Hematopoietic multipotent progenitor cell (in vitro differentiated cells): Measurements from ENCODE around the genes SAMD13 and BCL10.

- CAGE, long polyA plus RNA: no peak
Observed at GRCh38 chr1:79322974-79323727, 316.6 kb upstream of the ADGRL4 start.

- CAGE, long polyA plus RNA: no peak
Observed at GRCh38 chr1:80045515-80045714, 1038.9 kb upstream of the ADGRL4 start.

GRCh38 chr1:80640966-80641411, 1159.7 kb upstream of the ADGRL2 start:
- CAGE, long polyA plus RNA: no peak

DNA sequence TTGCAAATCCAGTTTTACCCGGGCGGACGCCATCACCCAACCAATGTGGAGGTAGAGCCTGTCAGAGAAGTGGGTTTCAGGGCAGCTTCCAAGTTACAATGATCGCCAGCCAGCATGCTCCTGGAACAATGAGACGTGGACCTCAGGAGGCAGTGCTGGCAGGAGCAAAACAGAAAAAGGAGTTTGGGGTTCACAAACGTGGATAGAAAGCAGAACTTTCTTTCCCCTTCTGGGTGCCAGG, 488.6 kb upstream of the ADGRL2 start:
- CAGE, long polyA plus RNA: no peak

GRCh38 chr1:82972920-82973266, 1026.0 kb downstream of the TTLL7 start:
- CAGE, long polyA plus RNA: no peak

DNA sequence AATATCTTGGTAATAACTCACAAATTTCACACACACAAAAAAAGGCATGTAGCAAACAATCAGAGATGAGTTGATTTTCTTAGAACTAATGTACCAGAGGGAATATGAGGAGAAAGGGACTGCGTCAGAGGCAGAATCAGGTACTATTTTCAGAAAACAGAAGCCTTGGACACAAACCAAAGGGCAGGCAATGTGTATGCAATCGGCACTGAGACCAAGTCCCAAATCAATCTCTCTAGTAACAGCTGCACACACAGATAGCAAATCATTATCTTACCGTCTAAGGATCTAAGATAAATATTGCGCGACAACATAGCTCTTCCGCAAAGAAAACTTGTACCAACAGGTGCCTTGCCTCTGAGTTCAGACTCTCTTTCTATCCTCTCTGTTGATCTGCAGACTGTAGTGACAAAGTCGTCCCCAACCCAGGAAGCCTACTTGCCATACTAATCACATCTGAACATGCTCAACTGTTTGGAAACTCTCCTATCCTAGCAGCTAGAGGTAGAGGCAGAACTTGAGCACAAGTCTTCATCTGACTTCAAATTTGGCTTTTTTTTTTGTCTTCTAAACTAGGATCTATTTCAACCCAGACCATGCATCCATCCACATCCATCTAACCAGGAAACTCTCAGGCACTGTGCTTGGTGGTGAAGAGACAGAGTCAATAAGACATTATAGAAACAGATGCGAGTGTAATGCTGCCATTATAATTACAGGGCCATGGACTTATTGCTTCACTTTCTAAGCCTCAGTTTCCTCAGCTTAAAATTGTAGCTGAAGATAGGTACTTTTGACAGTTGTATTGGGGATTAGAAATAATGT, 22.5 kb upstream of the SAMD13 start:
- CAGE, long polyA plus RNA: no peak

- CAGE, long polyA plus RNA: start-site peak on the plus strand at chr1:84301706-84301716, 178 reads
Observed at GRCh38 chr1:84300898-84301827, at the start of gene SAMD13. SAMD13 (plus strand) TSS chr1:84301708.

GRCh38 chr1:84504185-84505073, 1.8 kb upstream of the SPATA1 start:
- CAGE, long polyA plus RNA: no peak

GRCh38 chr1:84583242-84583581, 9.0 kb upstream of the CTBS start:
- CAGE, long polyA plus RNA: no peak

- CAGE, long polyA plus RNA: no peak
Observed at GRCh38 chr1:84690990-84691492, 780 bp upstream of the SSX2IP start.

- CAGE, long polyA plus RNA: no peak
Observed at GRCh38 chr1:84893467-84893620, 338 bp upstream of the LPAR3 start.

GRCh38 chr1:85198795-85199414, 1.9 kb downstream of the SYDE2 start:
- CAGE, long polyA plus RNA: no peak

- CAGE, long polyA plus RNA: start-site peak on the minus strand at chr1:85276471-85276524, 182 reads
Observed at GRCh38 chr1:85276071-85277175, at the start of gene BCL10. BCL10 (minus strand) TSS chr1:85276632.

DNA sequence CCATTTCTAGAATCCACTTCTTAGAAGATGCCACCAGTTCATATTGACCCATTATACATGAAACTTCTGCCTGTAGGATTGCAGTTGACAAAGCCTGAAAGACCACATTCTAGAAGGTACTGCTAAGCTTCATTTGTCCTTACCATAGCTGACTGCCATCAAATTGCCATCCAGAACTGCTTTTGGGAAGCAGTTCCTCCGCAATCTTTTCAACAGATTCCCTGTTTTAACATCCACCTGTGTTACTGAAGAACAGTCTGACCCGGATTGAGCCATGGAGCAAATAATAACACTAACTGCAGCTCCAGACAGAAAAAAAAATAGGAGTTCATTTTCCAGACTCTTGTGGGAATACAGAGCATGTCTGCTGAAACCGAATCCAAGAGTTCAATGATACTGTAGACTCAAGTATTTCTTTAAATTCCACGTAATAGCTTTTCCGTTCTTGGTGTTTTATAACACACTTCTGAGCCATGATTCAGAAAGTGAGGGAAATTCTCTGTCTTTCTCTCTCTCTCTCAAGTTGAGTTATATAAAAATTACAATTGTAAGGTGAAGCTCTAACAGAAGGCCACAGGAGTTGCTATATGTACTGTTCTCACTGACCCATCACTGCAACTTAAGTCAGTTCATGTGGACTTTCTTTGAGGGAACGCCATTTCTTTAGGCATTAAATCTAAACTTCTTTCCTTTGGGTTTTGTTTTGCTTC, 60.6 kb downstream of the DDAH1 start:
- CAGE, long polyA plus RNA: no peak

GRCh38 chr1:85446650-85447411, 18.1 kb downstream of the DDAH1 start:
- CAGE, long polyA plus RNA: no peak

DNA sequence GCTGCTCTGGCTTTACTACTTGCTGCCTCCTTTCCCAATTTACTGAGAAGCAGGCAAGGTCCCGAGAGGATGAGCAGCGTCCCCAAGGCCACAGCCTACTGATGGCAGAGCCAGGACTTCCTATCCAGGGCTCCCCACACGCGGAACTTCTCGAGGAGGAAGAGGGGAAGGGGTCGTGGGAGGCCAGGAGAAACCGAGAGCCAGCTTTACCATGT, 4.4 kb upstream of the CCN1 start:
- CAGE, long polyA plus RNA: no peak

DNA sequence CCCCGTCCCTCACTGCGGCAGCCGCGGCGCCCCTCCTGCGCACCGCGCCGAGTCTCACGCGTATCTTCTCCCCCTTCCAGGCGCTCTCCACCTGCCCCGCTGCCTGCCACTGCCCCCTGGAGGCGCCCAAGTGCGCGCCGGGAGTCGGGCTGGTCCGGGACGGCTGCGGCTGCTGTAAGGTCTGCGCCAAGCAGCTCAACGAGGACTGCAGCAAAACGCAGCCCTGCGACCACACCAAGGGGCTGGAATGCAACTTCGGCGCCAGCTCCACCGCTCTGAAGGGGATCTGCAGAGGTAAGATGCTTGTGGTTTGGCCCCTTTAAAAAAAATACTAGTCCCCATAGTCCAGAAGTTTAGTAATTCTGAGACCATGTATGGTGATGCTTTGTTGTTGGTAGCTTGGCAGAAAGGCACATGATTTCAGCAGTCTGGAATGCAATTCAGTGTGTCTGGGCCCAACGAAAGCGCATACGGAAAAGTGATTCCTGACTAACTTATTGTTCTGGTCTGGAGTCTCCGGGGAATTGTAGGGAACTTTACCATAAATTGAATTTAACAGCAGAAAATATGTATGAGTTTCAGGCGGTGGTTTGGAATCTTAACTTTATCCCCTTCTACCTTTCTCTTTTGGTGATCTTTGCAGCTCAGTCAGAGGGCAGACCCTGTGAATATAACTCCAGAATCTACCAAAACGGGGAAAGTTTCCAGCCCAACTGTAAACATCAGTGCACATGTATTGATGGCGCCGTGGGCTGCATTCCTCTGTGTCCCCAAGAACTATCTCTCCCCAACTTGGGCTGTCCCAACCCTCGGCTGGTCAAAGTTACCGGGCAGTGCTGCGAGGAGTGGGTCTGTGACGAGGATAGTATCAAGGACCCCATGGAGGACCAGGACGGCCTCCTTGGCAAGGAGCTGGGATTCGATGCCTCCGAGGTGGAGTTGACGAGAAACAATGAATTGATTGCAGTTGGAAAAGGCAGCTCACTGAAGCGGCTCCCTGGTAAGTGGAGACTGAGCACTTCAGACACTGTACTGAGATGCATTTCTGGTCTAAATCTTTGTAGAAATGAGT, 1.1 kb downstream of the CCN1 start:
- CAGE, long polyA plus RNA: no peak

DNA sequence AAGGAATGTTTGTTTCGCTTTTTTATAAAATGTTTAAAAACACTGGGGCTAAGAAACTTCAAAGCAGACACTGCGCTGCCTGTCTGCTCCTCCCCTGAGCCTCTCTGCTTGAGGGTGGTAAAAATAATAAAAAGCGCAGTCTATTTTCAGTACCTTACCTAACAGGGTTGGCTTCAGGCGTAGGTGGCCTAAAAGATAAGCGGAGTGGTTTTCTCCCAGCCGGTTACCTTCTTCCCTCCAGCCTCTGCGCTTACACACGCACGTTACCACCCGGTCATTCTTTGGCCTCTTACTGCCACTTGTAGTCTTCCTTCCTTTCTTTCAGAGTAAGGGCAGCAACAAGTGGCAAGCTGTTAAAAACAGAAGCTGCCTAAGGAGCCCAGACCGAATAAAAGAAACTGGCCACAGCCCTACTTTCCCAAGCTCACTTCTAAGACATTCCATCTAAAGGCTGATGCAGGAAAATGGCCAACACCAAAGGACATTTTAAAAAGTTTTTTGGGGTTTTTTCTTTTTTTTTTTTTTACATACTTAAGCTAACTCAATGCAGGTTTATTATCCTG, 35.4 kb downstream of the CLCA1 start:
- CAGE, long polyA plus RNA: no peak

- CAGE, long polyA plus RNA: no peak
Observed at GRCh38 chr1:86757236-86757739, 52.9 kb downstream of the SH3GLB1 start.

- CAGE, long polyA plus RNA: no peak
Observed at GRCh38 chr1:86817163-86817789, 96.7 kb downstream of the SELENOF start.